Left lobe of liver (tissue), 1 donor: ENCODE results near the genes OOSP2 and MS4A8.

GRCh38 chr11:59670098-59670500 is 1.3 kb upstream of the PATL1 start:
- PRO-cap: no peak

- PRO-cap: no peak
Measured at GRCh38 chr11:59773144-59773428, 17.9 kb downstream of the STX3 start.

GRCh38 chr11:59777620-59778593 is 22.7 kb downstream of the STX3 start:
- PRO-cap: no peak

DNA sequence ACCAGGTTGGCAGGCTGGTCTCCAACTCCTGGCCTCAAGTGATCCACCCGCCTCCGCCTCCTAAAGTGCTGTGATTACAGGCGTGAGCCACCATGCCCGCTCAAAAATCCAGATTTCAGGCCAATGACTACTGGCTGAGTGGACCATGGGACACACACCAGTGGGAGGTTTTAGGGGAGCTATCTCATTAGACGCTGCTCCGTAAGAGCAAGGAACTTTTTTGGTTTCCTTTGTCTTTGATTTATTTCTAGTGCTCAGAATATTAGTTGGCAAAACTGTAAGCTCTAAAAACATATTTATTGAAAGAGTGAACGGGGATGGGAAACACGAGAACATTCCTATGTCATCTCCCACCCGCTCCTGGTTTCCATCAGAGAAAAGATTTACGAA is 1.1 kb downstream of the MRPL16 start:
- PRO-cap: no peak

GRCh38 chr11:59891473-59892138 is 13.0 kb downstream of the OOSP3 start:
- PRO-cap: no peak

DNA sequence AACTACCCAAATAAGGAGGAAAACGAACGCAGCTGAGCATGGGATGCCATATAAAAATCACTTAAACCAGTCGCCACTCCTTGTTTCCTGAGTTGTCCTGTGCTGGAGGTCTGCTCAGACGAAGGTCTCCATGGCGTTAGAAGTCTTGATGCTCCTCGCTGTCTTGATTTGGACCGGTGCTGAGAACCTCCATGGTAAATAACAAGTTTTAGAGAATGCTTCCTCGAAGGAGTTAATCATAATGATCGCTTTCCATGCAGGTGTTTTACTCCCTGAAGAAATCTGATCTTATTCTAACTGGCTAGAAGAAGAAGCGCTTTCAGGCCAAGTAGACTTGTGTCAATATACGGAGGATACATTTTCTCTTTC is at the start of gene OOSP2:
Gene OOSP2 (plus strand): TSS at position 80 of the 369 bp plus-strand sequence.
- PRO-cap: no peak

GRCh38 chr11:60336645-60337290 is 9.7 kb downstream of the MS4A6E start:
- PRO-cap: unidirectional peak, minus-strand start at chr11:60336810

- PRO-cap: no peak
Measured at GRCh38 chr11:60347397-60347777, 20.3 kb downstream of the MS4A6E start.

DNA sequence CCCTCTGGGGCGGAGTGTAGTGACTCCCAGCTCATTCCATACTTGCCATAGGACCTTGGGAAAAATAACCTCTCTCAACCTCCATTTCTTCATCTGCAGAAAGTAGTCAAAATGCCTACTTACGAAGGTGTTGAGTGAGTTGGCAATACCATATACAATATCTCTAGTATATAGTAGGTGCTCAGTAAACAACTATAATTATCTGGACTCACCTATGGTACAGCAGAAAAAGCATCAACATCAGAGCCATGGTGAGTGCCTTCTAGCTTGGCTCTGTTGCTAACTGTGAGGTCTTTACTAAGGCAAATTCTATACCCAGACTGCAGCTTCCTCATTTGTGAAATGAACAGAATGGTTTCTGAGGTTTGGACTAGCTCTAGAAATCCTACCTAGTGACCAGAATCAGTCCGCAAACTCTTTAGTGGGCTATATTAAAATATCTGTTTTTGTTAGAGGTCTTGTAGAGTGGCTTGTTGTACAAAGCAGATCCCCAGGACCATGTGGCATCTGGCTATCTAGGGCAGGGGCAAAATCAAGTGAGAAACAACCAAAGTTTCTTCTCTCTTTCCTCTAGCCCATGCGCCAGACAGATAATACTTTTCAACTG is 3.7 kb downstream of the MS4A1 start:
- PRO-cap: no peak

DNA sequence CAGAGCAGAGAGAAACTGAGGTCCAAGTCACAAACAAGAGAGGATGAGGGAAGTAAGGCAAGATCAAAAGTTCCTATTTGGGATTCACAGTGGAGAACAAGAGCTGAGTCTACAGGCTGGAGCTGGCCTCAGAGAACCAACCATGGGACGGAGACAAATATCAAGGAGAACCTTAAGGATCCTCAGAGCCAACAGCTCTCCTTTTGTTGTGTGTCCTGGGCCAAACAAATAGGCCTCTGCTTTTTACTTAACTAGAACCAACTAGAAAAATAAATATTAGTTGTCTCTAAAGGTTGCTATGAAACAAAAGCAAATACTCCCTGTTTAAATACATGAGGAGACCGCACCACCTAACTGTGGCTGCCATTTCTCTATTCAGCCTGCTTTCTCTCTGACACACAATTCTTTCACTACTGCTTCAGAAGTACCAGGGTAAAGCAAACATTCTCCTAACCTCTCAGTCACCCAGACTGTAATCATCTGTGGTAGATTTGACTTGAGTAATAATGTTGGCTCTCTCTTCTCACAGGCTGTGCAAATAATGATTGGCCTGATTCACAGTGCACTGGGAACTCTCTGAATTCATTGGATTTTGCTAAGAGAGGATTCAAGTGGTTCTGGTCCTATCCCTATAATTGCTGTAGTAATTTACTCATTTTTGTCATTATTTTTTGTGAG is 41.1 kb upstream of the MS4A8 start:
- PRO-cap: no peak

- PRO-cap: no peak
Measured at GRCh38 chr11:60699009-60700118, at the start of gene MS4A8. MS4A8 (plus strand) TSS chr11:60699612.

DNA sequence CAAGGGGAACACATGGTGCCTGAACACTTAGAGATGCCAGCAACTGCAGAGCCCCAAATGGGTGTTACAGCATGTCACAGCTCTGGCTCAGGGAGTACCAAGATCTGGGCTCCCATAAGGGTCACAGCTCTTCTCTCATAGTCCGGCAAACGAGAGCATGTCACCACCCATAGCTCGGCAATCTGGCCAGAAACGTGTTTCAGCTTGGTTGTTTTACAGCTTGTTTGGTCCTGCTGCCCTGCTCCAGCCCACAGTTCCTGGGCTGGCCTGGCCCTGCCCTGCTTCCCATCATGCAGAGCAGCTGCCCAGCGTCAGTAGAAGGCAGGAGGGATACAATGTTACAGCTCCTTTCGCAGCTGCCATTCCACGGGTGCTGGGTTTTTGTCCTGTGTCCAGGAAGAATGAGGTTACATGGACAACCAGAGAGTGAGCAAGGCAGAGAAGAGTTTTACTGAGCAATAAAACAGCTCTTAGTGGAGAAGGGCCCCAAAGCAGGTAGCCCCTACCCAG is 19.1 kb downstream of the MS4A8 start:
- PRO-cap: no peak

- PRO-cap: no peak
Measured at GRCh38 chr11:60786477-60787107, 1.5 kb downstream of the MS4A10 start.

DNA sequence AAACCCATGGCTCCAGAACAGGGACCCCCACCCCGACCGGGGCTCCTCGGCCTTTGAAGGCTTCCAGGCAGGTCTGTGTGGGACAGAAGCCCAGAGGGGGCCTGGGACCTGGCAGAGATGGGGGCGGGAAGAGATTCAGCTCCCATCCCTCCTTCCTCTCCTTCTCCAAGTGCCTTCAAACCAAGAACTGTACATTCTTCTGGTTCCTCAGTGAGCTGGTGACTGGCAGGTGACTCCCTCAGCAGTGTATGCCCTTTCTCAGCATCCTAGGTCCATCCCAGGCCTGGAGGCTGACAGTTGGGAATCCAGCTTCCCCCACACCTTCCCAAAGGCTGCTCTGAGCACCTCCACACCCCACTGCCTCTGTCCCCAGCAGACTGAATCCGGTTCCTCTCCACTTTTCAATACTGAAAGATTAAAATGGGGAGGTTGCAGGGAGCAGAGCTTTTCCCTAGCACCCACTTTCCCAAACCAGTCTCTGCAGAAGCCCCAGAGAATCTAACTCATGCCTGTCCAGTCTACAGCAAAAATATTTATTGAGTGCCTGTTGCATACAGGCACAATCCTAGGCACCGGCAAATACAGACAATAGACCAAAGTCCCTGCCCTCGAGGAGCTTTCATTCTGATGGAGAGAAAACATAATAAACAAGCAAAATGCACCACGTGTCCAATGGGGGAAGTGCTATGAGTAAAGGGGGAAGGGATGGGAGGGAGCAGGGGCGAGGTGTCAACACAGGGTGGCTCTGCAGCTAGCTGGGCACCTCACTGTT is 5.1 kb downstream of the PTGDR2 start:
- PRO-cap: no peak

DNA sequence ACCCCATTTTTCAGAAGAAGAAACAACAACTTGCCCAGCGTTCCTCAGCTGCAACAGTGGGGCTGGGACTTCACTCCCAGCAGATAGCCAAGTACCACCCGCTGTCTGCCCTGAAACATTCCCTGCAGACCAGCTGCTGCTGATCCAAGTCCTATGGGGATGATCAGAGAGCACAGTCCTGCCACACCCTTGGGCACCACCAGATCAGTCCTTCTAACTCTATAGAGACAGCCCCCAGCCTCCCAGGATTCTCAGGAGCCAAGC is 619 bp downstream of the PTGDR2 start:
- PRO-cap: no peak

DNA sequence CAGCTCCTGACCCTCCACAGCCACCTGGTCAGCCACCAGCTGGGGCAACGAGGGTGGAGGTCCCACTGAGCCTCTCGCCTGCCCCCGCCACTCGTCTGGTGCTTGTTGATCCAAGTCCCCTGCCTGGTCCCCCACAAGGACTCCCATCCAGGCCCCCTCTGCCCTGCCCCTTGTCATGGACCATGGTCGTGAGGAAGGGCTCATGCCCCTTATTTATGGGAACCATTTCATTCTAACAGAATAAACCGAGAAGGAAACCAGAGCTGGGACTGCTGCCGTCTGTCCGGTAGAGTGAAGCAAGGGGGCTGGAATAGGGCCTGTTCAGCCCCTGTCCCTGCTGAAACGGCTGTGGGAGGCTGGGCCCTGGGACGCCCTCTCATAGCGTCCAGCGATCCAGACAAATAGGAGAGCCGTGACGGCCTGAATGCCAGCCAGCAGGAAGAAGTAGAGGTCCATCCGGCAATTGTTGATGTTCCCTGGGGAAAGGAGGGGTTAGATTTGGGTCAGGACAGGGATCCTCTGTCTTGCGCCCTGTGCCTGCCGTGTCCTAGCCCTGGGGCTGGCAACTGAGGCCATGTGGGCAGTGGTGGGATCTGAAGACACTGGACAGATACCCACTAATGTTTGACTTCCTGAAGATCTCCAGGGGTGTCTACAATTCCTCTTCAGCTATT is 12.8 kb downstream of the TMEM132A start:
- PRO-cap: no peak

DNA sequence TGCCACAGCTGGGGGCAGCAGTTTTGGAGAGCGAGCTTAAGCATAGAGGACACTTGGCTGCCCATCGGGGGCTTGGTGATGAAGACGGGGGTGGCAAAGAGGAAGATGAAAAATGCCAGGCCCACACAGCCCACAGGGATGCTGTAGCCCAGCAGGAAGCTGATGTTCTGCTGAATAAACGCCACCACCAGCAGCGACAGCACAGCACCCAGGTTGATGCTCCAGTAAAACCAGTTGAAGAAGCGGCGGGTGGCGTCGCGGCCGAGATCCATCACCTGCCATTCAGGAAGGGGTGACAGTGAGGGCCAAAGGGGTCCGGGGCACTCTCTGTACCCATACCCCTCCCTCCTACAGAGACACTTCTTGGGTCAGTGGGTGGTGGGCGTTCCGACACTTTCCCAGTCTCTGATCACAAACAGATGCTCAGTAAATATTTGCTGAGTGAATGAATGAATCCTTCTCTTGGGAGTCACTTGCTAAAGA is 5.4 kb downstream of the SLC15A3 start:
- PRO-cap: no peak

GRCh38 chr11:60957157-60957549 is 5.2 kb upstream of the SLC15A3 start:
- PRO-cap: no peak

DNA sequence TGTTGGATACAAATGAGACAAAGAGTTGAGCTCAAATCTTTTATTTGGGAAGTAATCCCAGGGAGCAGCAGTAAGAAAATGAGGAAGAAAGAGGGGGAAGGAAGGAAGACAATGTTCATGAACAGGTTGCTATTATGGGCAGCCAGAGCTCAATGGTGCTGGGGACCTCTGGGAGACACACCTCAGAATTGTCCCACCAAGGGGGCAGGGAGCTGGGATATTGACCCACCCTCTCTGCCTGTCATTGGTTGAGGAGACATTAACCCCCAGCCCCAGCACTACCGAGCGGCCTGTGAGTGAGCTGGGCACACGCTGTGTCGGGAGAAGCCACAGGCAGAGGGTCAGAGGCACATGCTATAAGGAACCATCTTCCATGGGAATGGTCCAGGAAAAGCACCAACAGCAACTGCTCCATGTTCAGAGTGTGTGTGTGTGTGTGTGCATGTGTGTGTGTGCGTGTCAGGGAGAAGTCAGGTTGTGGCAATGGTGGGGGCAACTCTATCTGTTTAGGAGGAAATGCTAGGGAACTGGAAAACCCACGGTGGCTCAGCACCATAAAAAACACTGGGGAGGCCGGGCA is 49.1 kb downstream of the CD6 start:
- PRO-cap: no peak

- PRO-cap: no peak
Measured at GRCh38 chr11:61022754-61023265, 51.3 kb downstream of the CD6 start.